Rectum (tissue), 1 donor: ENCODE data around the genes SYNPR and PSMD6.

DNA sequence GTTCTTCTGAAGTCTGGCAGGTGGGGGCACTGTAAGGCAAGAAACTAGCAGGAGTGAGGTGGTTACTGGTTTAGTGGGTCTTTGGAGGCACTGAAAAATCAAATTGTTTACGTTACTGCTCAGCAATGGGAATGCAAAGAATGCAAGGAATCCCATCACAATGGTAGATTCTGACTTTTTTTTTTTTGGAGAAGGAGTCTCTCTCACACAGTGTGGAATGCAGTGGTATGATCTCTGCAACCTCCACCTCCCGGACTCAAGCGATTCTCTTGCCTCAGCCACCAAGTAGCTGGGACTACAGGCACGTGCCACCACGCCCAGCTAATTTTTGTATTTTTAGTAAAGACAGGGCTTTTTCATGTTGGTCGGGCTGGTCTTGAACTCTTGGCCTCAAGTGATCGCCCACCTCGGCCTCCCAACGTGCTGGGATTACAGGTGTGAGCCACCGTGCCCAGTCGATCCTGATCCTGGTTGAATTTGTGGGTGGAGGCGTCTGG, 16.3 kb downstream of the FAM107A start:
- PRO-cap: no peak

DNA sequence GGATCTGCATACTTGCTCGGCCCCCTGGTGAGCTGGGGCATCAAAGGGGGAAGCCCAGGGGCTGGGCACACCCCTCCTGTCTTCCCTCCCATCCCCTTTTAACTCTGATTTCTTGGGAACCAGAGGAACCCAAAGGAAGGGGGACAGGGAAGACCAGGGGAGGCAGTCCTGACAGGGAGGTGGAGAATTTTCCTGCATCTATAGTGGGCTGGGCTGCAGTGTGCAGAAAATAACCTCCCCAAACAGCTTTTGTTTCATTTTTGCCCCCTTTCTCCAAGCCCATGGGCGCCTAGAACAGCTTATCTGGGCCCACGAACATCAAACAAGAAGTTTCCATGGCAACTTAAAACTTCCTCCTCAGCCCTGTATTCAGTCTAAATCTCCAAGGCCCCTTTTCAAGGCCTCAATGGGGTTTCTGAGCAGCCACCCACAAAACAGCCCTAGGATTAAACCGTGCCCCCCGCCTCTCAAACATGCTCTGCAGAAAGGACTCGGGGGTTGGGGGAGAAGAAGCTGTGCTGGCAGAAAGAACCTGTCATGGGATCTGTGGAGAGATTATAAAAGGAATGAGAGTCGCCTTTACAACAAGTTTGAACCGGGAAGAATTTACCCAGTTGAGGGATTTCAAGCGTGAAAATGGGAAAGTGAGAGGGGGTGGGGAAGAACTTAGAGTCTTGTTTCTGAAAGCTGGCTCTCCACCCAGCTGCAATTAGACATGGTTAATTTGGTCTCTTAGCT, 4.1 kb upstream of the FAM107A start:
- PRO-cap: no peak

DNA sequence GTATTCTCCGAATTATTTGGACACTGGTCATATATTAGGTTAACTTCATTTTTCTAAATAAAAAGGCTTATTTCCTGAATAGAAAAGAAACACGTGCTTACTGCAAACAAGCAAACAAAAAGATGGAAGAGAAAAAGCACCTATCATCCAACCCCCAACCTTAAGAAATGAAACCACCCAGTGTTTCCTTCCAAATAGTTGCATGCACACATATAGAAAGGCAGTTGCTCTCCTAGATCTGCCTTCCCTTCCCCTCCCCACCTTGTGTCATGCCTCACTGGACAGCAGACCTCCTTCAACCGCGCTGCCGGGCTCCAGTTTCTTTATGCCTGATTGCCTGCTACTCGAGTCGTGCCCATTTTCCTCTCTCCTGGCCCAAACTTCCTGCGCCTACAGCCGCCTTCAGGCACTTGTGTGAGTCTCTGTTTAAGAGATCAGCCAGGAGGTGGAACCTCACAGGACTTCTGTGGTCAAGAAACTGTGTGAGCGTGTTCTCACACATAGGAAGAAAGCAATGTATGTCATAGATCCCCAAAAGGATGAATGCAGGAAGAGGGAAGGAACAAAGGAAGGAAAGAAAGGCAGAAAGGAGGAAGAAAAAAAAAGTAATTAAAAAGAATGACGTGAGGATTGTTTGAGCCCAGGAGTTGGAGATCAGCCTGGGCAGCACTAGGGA, 8.8 kb upstream of the FAM107A start:
- PRO-cap: no peak

DNA sequence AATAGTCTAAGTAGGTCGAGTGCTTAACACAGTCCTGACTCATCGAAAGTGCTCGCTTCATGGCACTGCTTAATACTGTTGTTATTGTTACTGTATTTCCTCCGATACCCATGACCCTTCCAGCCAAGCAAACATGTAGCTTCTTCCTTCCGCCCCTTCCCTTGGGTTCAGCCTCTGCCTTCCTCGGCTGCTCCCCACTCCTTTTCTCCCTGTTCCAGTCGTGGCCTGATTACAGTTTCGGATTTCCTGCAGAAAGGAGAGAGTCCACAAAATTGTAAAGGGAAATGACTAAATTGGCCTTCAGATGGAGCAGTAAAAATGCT, 37.8 kb downstream of the FAM3D start:
- PRO-cap: unidirectional peak, minus-strand start at position 205 of the sequence

GRCh38 chr3:58657904-58658441, 8.6 kb downstream of the FAM3D start:
- PRO-cap: bidirectional peak, plus-strand start at chr3:58658162, minus-strand start at chr3:58657977

- PRO-cap: unidirectional peak, minus-strand start at chr3:58690647
Observed at GRCh38 chr3:58690423-58691004, 23.9 kb upstream of the FAM3D start.

DNA sequence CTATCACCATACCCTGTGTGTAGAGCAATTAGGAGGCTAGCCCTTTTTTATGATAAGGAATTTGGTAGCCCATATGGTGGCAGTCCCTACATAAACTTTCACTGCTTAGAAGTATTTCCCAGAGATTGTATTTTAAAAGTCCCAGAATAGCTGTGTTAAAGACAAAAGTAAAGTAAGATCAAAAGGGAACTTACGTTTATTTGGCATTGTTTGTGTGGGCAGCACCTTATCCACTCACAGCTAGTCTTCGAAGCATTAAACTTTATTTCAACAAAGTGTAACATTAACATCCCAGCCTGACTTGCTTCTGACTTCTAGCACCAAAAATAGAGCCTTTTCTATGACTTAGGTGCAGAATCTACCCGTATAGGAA, 960.5 kb upstream of the CFAP20DC start:
- PRO-cap: no peak

DNA sequence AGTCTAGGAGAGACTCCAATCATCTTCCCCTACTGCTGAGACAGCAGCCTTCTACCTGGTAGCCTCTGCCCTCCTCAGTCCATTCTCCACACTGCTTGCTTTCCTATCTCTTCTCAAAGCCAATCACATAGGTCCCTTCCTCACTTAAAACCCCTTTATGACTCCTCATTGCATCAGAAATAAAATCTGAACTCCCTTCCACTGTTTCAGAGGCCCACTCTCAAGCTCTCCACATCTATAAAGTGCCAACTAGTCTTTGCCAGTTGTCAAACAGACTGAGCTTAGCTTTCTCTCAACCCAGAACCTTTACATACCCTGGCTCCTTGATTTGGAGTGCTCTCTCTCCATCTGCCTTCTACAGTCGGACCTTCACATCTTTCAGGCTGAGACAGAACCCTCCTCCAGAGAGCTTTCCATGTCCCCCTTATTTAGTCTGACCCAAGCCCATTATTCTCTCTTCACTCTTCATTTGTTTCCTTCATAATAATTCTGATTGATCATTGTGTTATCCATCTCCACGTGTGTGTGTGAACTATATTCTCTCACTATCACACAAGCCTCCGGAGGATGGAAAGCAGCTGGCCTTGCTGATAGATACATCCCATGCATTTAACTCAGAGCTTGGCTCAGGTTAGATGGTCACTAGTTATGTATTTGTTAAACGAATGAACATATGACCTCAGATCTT, 1082.0 kb upstream of the CFAP20DC start:
- PRO-cap: no peak

- PRO-cap: no peak
Observed at GRCh38 chr3:60759974-60760463, 491.2 kb downstream of the FHIT start.

GRCh38 chr3:60967068-60967296, 284.3 kb downstream of the FHIT start:
- PRO-cap: unidirectional peak, minus-strand start at chr3:60967163

GRCh38 chr3:61560474-61561336, 666 bp upstream of the PTPRG start:
- PRO-cap: bidirectional peak, plus-strand start at chr3:61560707, minus-strand start at chr3:61560673; bidirectional peak, plus-strand start at chr3:61560812, minus-strand start at chr3:61560854; bidirectional peak, plus-strand start at chr3:61561199, minus-strand start at chr3:61561118

DNA sequence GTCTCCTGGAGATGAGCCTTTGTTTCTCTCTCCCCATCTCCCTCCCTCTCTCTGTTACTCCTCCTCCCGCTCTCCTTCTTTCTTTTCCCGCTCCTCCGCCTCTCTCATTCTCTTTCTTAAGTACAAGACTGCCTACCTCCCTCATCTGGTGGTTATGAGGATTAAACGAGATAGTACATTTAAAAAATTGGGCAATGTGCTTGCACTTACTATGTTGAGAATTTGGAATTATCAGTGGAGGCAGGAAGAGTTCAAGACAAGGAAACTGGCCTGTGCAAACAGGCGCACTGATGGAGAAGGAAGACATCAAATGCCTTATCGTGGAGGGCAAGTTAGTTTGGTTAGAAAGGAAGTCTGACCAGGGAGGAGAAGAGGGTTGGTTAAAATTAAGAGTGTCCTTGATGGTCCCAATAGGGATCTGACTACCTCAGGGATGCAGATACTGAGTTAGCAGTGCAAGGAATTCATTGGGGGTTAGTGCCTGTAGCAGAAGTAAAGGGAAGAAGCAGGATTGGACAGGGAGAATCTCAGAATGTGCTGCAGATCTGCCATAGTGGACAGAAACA, 123.7 kb downstream of the PTPRG start:
- PRO-cap: no peak

GRCh38 chr3:63277865-63278466, at the start of gene SYNPR:
SYNPR (plus strand) TSS chr3:63278308.
- PRO-cap: no peak

DNA sequence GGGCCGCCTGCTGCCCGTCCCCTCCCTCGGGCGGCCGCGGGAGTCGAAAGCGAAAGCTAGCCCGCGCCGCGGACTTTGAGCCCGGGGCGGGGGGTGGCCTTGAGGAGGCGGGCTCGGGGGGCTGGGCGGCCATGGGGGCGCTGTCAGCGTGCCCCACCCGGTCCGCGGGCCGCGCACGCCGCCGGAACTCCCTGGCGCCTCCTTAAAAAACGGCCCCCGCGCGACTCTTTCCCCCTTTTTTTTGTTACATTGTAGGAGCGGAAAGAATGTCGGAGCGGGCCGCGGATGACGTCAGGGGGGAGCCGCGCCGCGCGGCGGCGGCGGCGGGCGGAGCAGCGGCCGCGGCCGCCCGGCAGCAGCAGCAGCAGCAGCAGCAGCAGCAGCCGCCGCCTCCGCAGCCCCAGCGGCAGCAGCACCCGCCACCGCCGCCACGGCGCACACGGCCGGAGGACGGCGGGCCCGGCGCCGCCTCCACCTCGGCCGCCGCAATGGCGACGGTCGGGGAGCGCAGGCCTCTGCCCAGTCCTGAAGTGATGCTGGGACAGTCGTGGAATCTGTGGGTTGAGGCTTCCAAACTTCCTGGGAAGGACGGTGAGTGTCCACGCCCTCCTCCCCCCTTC, 48.8 kb downstream of the ATXN7 start:
- PRO-cap: bidirectional peak, plus-strand start at position 288 of the sequence, minus-strand start at position 28 of the sequence

GRCh38 chr3:63967387-63968657, 55.5 kb downstream of the PSMD6 start:
- PRO-cap: bidirectional peak, plus-strand start at chr3:63968569, minus-strand start at chr3:63968265

DNA sequence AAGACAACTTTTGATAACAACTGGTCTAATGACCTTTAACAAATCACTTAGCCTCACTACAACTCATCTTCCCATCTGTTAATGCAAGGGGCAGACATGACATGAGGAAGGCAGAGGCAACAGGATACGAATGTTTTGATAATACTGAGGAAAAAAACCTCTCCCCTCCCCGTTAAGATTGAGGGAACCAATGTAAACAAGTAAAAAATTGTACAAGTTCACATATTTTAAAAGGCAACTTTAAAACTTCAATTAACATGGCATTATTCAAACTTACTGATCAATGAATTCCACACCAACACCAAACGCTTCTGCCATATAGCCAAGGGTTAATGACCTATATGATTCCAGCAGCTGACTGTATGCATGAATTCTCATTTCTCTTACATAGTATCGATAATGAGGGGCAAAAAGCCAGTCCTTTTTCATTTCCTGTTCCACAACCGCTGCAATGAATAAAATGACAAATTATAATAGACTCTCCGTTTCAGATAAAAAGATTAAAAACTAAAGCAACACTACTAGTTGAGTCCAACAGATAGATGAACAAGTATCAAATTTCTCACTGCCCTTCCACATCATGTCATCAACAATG, 10.0 kb downstream of the PSMD6 start:
- PRO-cap: no peak

DNA sequence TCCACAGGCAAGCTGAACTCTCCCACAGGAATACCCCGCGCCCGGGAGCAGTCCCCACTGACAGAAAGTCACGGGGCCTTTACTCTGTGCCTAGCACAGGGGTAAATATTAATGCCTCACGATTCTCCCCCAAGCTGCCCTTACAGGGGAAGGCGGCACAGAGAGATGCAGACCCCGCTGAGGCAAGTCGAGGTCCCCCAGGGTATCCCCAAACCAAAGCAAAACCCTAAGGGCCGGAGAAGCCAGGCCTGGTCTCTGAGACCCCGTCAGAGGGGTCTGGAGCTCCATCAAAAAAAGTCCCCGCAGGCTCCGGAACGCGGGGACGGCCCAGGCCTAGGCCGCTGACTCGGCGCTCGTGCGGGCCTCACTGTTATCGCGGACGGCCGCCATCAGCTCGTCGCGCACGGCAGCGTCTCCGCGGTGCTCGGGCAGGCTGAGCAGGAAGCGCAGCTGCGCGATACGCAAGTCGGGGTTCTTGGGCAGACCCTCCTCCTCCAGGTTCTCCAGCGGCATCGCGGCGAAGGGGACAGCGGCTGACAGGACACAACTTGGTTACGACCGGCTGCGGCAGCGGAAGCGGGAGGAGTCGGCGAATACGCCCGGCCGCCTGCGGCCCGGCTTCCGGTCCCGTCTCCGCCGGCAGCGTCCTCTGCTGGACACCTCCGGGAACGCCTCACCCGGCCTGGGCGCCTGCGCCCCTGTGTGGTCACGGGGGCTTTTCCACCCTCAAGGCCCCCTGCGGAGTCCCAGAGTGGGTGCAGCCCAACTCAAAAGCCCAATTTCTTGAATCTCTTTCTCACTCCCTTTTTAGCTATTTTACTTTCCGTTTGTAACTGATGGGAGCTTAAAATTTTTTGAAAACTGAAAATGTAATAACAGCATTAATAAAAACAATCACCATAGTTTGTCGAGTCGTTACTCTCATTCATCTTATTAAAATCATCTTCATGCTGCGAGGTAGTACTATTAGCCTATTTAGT, at the start of gene PSMD6:
Gene PSMD6 (minus strand): TSS at position 588 of the 980 bp plus-strand sequence.
- PRO-cap: bidirectional peak, plus-strand start at position 683 of the sequence, minus-strand start at position 588 of the sequence

DNA sequence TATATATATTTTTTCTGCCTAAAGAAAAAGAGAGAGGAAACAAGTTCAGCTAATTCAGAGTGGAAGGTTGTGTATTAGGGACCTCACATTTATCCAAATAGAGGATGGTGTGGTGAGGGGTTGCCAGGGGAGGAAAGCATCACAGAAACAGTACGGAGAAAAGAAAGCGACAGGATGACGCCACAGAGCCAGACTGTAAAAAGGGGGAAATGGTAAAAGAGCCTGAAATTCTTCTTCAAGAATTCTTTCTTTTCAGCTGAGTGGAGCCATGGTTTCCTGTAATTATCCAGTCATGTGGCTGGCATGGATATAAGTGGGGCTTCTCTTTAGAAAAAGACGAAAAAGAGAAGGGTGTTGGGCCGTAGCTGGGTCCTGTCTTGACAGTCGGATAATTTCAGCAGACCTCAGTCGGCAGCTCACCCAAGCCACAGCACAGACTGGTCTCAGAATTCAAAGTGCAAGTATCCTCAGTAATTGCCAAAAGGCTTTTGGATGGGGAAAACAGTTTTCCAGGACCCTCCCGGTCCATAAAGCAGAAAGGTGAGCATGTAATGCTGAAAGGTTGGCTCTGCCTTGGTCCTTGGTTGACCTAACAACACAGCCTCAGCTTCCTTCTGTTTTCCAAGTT, 24.6 kb upstream of the PSMD6 start:
- PRO-cap: no peak

DNA sequence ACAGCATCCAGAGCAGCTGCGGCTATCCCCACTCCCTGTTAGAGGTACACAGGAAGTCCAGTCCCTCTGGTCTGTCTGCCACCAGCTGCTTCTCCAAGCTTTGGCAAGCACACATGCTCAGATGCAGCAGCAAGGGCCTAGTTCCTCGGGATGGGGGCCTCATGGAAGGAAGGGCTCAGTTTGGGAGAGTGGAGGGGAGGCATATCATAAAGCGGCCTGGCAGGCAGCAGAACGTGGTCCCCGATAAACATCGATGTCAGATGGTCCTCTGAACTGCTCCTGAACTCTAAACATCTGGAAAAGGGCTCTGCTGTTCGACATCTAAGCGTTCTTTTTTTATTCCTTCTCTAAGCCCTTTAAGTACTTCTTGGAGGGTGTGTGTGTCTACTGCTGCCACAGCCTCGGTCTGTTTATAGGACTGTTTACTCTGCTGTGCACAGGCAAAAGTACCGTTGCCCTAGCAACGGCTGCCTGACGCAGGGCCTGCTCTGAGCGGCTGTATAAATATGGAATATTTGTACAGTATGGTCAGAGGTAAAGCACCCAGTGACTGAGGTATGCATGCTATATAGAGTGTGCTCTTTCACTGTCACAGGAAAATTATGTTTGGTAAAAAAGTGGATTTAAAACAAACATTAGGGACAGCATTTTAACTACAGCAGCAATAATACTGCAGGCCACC, 74.5 kb downstream of the PRICKLE2 start:
- PRO-cap: unidirectional peak, minus-strand start at position 408 of the sequence

DNA sequence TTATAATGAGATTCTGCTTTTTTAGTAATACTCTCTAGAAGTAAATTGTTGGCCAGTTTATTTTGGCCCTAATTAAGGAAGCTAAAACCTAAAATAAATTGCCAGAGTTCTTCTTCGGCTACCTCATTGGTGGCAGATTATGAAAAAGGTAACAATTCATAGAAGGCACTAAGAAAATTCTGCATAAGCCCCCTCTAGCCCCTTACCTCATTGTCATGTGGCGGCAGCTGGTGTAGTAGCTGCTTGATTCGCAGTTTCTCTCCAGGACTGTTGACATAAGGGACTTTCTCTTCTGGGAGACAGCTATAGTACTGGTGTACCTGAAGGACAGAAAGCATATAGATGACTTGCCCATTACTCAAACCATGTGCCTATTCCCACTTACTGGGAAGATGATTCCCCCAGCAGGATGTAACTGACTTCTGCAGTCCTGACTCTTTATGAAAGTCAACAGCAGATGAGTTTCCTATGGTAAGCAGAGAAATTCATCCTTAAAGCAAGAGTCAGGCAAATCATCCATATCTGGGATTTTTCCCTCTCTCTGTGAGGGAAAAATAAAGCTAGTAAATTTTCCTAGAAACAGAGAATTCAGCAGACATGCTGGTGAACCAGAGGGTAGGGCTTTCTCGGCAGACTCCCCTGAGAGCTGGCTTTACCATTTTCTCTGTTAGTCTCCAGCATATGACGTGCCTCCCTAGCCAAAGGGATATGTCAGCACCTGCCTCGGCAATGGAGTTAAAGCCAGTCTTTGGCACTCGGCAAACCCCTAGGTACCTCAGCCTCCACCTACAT, 62.3 kb downstream of the PRICKLE2 start:
- PRO-cap: no peak